Cardiac muscle cell (in vitro differentiated cells and primary cell): ENCODE measurements around a stretch of chr20.

GRCh38 chr20:35002384-35003476 is 47.1 kb downstream of the MYH7B start:
- RAMPAGE, long total RNA: no peak
- RRBS: 88% methylated on average over 3 of the region's 18 CpGs

- RAMPAGE, long total RNA: no peak
- RRBS: 3% methylated on average over 18 of the region's 50 CpGs
Observed at GRCh38 chr20:35227008-35227918, 773 bp downstream of the MMP24 start.

DNA sequence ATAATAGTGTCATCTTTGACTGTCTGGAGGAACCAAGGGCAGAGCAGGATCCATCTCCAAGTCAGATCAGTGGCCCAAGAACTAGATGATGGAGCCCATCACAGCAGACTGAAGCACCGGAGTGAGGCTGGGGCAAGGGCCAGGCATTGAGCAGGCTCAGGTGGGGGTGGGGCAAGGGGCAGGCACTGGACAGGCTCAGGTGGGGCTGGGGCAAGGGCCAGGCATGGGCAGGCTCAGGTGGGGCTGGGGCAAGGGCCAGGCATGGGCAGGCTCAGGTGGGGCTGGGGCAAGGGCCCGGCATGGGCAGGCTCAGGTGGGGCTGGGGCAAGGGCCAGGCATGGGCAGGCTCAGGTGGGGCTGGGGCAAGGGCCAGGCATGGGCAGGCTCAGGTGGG is 25.3 kb downstream of the MMP24OS start:
- RAMPAGE, long total RNA: no peak
- RRBS: no CpG with 5 or more reads among the region's 2 CpGs

DNA sequence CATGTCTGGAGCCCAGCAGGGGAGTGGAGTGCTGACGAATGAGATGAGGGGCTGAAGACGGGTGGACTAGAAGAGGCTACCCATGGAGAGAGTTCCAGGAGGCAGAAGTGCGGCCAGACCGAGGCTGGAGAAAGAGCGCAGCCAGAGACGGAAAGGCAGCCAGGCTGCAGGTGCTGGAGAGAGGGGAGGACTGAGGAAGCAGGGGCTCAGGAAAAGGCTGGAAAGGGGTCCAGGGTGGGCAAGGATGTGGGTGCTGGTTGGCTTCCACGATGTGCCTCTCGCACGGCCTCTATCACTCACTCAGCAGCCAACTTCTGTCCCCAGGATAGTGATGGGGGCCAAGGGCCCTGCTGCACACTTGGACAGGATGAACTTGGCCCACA is 565 bp upstream of the EIF6 start:
- RAMPAGE, long total RNA: no peak
- RRBS: no CpG with 5 or more reads among the region's 9 CpGs

GRCh38 chr20:35329499-35329843 is 37.2 kb upstream of the FAM83C start:
- RAMPAGE, long total RNA: no peak
- RRBS: no CpG with 5 or more reads among the region's 2 CpGs

DNA sequence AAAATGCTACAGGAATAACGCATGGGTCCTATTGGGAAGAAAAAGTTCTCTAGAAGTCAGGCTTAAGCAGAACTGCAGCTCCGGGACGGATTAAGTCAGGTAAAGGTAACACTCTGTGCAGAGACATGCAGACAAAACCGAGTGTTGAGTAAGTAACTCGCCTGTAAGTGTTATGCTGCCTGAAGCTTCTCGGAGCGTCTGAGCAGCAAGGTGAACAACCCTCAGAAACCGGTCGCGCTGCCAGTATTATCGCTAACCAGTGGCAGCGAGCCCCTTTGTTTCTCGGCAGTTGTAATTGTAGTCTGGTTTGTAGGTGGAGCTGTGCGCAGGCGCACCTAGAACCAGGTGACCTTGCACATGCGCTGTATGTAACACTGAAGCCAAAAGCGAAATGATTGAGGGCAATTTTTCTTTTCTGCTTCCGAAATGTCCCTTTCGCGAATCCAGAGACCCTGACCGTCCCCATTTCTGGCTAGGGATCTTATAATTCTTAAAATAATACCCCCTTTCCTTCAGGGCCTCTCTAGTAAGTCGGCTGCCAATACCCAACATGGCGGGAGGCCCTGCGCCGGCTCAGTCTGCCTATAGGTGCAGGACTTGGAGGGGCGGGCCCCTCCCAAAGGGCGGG is 805 bp upstream of the CEP250 start:
- RAMPAGE, long total RNA: start-site peak on the minus strand centred at position 252 of the sequence, 106 bp wide, 7 and 5 reads in 2 replicates
- RRBS: no CpG with 5 or more reads among the region's 27 CpGs

DNA sequence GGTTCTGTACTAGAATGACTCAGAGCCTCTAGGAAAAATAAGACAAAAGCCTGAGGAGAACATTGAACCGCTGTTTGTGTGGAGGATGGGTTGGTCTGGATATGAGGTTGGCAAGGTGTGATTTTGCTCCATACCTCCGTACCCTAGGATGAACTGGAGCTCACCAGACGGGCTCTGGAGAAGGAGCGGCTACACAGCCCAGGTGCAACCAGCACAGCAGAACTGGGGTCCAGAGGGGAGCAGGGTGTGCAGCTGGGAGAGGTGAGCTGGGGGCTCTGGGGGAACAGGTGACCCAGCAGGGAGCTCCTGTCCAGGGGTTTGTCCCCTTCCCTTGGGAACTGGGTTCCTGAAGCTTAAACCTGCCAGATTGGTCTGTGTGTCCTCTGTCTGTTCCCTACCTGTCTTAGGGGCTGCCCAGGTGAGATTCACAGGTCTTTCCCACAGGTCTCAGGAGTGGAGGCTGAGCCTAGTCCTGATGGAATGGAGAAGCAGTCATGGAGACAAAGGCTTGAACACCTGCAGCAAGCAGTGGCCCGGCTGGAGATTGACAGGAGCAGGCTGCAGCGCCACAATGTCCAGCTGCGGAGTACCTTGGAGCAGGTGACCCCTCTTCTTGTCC is 21.8 kb downstream of the C20orf173 start:
- RAMPAGE, long total RNA: no peak
- RRBS: no CpG with 5 or more reads among the region's 7 CpGs

GRCh38 chr20:35616349-35616720 is 706 bp downstream of the SPAG4 start:
- RAMPAGE, long total RNA: no peak
- RRBS: no CpG with 5 or more reads among the region's 17 CpGs

GRCh38 chr20:35625914-35626976 is 10.6 kb downstream of the SPAG4 start:
- RAMPAGE, long total RNA: no peak
- RRBS: no CpG with 5 or more reads among the region's 18 CpGs

DNA sequence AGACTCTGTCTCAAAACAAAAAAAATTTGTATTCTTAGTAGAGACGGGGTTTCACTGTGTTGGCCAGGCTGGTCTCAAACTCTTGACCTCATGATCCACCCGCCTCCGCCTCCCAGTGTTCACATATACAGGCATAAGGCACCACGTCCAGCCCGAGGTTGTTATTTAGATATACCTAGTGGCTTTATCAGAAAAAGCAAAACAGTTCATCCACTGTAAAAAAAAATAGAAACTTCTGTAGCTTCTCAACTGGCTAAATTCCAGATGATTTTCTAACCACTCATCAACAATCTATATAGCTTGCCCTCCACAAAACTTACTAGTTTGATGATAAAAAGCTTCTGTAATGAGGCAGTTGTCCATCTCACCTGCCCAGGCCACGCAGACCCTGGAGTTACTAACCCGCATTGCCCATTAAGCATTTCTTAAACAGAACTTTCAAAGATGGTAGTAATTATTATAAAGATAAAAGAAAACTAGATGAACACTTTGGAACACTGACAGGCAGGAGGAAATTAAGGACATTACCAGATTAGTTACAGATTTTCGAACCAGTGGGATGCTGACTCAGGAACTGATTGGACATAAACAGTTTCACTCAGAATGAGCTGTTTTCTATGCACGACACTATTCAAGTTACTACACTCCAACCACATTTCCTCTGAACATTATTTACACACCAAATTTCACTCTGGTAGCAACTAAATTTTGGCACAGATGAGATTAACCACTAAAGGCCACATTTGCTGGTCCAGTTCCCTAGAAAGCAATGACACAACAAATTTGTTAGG is 2.7 kb downstream of the ROMO1 start:
- RAMPAGE, long total RNA: no peak
- RRBS: no CpG with 5 or more reads among the region's 9 CpGs

DNA sequence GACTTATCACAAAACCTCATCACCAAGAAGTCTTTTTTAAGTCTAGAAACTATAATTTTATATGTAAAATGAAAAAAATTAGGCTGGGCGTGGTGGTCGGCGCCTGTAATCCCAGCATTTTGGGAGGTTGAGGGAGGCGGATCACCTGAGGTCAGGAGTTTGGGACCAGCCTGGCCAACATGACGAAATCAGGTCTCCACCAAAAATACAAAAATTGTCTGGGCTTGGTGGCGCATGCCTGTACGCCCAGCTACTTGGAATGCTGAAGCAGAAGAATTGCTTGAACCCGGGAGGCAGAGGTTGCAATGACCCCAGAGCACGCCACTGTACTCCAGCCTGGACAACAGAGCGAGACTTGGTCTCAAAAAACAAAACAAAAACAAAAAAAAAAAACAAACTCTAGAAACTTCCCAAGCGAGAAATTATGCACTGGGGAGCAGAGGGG is 17.7 kb downstream of the ROMO1 start:
- RAMPAGE, long total RNA: no peak
- RRBS: no CpG with 5 or more reads among the region's 11 CpGs

- RAMPAGE, long total RNA: no peak
- RRBS: no CpG with 5 or more reads among the region's 10 CpGs
Observed at GRCh38 chr20:35725006-35725909, 16.8 kb downstream of the RBM39 start.

GRCh38 chr20:35952250-35953454 is 1.6 kb downstream of the SCAND1 start:
- RAMPAGE, long total RNA: no peak
- RRBS: no CpG with 5 or more reads among the region's 15 CpGs

- RAMPAGE, long total RNA: no peak
- RRBS: 8% methylated on average over 4 of the region's 14 CpGs
Observed at GRCh38 chr20:36094111-36095122, 60.1 kb upstream of the EPB41L1 start.

DNA sequence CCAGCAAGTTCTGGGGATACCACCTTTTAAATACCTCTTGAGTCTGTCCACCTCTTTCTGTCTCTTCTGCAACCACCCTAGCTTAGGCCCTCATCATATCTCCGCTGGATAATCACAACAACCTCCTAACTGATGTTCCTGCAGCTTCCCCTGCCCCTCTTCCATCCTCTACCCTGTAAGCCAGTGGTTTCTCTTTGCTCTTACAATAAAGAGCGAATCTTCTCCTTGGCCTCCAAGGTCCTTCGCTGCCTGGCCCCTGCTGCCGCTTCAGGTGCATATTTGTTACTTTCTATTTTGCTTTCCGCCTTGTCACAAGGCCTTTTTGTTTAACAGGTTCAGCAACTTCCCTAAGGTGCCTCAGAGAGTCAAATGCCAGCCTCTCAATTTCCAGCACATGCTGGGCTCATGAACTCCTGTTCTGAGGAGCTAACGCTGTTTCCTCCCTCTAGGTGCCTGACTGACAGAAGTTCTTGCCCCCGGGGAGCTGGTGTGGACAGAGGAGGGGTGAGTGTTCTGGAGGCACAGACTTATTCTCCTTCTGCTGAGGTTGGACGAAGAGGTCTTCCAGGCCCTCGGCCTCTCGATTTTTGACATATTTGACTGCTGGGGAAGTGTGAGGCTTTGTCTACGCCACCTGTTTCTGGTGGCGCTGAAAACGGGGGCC is 42.4 kb upstream of the EPB41L1 start:
- RAMPAGE, long total RNA: no peak
- RRBS: no CpG with 5 or more reads among the region's 13 CpGs

DNA sequence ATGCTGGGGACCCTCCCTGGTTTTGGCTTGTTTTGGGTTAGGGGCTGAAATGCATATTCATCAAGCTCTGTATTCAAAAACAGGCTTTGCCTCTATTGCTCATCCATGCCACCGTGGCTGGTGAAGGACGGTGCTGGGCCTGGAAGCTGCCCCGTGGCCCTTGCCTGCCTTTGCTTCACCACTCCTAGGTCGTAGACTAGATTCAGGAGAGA is 42.0 kb upstream of the EPB41L1 start:
- RAMPAGE, long total RNA: no peak
- RRBS: no CpG with 5 or more reads among the region's 4 CpGs

- RAMPAGE, long total RNA: no peak
- RRBS: no CpG with 5 or more reads among the region's 11 CpGs
Observed at GRCh38 chr20:36113471-36113875, 41.1 kb upstream of the EPB41L1 start.

DNA sequence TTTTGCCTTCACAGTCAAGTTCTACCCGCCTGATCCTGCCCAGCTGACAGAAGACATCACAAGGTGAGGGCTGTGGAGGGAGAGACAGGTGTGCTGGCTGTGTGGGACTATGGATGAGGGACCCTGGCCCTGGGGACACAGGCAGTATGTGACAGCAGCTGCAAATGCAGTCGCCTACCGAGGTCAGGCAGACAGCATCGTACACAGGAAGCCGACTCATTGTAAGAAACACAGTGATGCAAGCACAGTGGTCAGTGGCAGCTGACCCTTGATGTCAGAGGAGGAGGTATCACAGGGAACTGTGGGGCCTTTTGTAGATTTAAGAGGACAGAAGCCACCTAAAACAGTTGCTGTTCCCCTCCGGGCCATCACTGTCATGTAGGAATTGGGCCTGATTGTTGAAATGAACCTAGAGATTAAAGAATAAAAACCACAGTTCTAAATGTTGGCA is 27.8 kb downstream of the EPB41L1 start:
- RAMPAGE, long total RNA: no peak
- RRBS: no CpG with 5 or more reads among the region's 6 CpGs

DNA sequence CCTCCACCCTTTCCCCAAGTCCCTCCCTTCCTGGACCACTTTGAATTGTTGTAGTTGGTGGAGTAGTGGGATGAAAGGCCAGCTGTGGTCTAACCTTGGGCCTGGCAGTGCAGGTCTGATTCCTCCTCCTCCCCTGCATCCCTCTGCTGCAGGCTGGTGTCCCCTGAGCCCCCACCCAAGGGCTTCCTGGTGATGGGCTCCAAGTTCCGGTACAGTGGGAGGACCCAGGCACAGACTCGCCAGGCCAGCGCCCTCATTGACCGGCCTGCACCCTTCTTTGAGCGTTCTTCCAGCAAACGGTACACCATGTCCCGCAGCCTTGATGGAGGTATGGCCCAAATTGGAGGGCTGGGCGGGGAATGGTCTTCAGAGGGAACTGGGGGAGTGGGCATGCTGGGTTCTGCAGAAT is 35.9 kb downstream of the EPB41L1 start:
- RAMPAGE, long total RNA: no peak
- RRBS: 94% methylated on average over 4 of the region's 8 CpGs

DNA sequence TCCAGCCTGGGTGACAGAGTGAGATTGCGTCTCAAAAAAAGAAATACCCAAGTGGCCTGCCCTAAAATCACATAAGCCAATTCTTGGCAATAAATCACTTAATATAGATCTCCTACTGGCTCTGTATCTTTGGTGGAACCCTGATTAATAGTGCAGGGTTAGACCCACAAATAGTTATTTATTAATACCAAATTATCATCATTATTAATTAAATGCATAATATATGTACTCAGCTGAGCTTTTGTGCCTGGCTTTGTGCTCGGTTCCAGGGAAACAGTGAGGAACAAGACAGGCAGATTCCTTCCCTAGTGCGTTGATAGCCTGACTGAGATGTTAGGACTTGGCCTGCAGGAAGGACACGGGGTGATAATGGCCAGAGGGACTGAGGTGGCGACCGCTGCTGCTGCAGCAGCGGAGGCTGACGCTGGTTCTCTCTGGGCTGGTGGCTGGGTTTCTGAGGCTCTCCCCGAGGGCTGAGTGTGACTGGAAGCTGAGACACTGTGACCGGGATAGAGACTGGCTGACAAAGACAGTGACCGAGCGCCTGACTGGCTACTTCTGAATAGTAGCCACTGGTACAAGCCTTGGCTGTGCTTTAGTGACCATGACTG is 550 bp upstream of the AAR2 start:
- RAMPAGE, long total RNA: no peak
- RRBS: no CpG with 5 or more reads among the region's 12 CpGs